Choroid plexus epithelial cell (primary cell): ENCODE measurements around the genes TARM1, FCAR, TNNT1 and DNAAF3.

DNA sequence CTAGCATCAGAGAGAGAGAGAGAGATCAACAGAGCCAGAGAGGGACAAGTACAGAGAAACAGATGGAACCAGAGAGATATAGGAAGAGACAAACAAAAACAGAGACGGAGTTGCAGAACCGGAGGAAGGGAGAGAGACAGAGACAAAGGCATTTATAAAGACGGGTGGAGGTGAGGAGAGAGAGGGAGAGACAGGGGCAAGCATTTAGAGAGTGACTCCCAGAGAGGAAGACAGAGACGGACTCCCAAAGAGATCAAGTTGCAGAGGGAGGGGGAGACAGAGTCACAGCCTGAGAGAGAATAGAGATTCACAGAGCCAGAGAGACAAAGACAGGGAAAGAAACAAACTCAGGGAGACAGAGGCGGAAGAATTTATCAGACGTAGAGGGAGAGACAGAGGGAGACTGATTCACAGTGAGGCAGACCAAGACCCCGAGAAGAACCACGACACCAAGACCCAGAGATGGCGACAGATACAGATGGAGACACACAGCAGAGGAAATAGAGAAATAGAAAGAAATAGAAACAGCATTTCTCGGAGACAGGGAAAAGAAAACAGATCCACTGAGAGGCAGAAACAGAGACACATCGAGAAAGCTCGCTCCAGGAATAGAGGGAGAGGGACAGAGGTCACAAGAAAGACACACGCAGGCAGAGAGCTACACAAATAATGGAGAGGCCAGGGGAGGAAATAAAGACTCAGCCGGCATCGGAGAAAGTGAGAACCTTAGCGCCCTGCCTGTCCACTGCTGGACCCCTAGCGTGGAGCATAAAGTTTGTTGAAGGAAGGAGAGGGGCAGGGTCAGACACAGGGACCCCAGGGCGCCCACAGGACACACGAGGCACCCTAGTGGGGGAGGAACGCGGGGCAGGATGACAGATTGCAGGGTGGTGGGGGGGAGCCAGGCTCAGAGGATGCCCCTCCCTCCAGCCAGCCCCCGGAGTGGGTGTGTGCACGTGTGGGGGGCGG, 589 bp upstream of the PRKCG start:
- RRBS, result 2% methylated on average over 3 of the region's 24 CpGs

DNA sequence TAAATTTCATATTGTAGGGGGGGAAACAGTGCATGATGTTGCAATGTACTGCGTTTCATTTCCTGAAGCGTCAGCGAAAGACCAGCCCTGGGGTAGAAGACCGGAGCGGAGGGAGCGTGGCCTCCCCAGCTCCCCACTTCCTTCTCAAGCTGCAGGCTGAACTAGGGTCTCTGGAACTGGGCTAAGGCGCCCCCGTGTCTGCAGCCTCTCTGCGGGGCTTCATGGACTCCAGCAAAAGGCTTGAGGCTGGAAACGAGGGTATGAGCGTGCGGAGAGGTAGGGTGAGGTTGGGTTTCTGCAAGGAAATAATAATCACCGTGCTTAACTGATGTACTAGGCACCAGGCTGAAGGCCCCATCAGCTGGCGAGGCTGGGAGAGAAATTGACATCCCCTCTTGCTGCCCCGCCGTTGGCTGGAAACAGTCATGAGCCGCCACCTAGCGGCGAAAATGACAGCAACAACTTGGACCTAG, 32.2 kb downstream of the CACNG6 start:
- RRBS, result no CpG with 5 or more reads among the region's 19 CpGs

- RRBS, result no CpG with 5 or more reads among the region's 4 CpGs
These were observed at the start of gene TARM1 for GRCh38 chr19:54081145-54081379. TSS of gene TARM1 (minus strand) at chr19:54081365.

DNA sequence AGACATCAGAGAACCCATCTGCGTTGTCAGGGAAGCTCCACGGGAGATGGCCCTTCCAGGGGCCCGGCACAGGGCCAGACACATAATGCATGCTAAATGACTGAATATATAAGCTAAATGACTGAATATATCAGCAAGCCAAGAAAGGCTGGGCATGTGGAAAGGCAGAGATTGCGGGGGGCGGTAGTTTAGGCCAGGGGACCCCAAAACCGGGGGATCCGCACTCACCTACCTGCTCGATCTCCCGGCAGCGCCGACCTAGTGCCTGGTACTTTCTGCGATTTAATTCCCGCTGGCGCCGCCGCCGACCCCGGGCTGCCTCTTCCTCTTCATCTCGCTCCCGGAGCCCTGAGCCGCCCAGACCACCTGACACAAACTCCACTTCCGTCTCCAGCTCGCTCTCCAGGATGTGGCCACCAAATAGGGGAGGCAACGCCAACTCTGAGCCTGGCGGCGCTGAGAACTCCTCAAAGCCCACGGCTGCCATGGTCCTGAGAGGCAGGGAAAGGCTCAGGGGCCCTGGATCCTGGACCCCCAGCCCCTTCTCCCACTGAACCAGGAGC, 1.2 kb downstream of the TFPT start:
- RRBS, result 46% methylated on average over 13 of the region's 27 CpGs

GRCh38 chr19:54139706-54140080, 2.1 kb downstream of the CNOT3 start:
- RRBS, result no CpG with 5 or more reads among the region's 5 CpGs

DNA sequence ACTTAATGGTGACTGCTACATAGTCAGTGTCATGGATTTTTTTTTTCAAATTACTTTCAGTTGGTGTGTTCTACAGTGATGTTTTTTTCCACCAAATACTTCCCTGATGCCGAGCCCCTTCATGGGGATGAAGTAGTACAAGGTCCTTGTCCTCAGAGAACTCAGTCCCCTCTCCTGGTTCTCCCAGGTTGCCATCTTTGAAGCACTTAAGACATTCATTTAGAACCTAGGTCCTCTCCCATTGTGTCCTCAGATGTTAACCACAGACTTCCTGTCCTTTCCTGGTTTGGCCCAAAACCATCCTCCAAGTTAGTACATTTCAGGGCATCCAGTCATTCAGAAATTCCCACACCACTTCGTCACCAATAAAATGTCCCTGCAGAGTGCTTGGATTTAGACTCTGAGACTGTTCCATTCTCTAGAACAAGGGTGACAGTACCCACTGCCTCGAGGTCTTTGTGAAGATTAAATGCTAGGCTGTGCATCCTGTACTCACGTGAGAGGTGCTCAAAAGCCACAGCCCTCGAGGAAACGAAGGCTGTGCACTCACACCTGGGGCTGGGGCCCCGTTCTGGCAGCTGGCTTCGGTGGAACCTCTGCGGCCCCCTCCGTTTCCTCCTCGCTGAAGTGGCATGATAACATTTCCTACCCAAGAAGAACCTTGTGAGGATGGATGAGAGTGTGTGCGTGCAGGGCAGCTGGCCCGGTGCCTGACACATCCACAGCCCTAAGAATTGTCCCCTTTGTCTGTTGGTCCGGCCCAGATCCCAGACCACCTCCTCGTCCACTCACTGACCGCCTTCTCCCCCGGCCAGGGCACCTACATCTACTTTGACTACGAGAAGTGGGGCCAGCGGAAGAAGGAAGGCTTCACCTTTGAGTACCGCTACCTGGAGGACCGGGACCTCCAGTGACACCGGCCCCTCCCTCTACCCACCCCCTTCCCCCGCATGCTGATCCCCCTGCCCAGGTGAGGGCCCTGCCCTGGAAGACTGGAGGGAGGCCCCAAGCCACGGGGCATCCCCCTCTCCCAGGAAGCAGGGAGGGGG, 4.7 kb downstream of the LENG1 start:
- RRBS, result 93% methylated on average over 6 of the region's 24 CpGs

DNA sequence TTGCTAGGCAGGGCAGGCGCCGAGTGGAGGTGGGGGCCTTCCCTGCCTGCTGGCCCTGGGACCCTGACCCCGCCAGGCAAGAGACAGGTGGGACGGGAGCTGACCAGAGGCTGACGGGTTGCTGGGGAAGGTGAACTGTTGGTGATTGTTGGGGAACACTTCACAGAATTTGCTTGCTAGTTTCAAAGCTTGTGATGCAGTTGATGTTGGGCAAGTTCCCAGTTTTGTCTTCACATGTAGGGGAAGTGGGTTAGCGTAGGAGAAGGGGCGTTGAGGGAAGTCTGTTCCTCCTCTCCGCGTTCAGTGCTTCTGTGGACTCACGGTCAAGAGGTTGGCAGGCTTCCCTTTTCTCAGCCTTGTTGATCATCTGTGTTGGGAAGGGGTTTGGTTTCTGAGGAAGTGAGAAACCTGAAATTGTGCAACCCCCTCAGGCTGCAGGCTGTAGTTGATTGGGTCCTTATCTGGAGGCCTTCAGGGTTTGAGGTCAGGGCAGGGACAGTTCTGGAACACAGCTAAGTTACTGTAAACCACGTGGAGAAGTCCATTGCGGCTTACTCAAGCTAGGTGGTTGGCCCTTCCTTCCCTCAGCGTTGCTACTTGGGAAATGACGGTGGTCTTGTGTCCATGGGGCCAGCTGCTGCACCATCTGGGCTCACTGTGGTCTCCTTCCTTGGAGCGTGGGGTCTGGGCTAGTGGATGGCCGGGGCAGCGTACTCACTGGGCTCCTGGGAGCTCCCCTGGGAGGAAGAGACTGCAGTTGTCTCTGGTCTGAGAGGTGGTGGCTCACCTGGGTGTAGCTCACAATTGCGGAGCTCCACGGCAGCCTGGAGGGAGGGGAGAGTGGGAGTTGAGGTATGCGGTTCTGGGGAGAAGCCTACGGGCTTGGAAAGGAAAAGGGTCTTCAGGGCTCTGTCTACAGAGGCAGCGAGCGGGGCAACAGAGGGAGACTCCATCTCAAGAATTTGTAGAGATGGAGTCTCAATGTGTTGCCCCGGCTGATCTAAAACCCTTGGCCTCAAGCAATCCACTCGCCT, 7.6 kb downstream of the RPS9 start:
- RRBS, result 75% methylated on average over 1 of the region's 25 CpGs

GRCh38 chr19:54254714-54255029, 2.4 kb downstream of the LILRB5 start:
- RRBS, result no CpG with 5 or more reads among the region's 8 CpGs

DNA sequence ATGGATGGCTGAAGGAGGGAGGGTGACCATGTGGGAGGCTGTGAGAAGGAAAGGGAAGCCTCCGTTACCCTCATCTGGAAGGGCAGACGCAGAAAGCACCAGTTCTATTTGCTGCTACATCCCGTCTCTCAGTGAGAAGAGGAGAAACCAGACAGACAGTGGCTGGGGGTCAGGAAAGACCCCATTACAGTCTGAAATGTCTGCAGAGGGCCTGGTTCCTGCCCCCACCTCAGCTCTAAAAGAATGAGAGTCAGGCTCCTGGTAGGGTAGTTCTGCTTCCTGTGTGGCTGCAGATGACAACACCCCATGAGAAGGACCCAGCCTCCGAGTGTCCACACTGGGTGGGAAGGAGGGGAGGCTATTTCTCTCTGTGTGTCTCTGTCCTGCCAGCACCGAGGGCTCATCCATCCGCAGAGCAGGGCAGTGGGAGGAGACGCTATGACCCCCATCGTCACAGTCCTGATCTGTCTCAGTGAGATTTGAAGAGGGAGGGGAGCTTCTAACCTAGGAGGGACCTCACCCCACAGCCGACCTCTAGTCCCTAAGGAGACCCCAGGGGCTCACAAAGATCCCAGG, 463 bp downstream of the LILRA1 start:
- RRBS, result no CpG with 5 or more reads among the region's 9 CpGs

GRCh38 chr19:54873918-54874753, at the start of gene FCAR:
TSS of gene FCAR (plus strand) at chr19:54874235.
- RRBS, result no CpG with 5 or more reads among the region's 10 CpGs

DNA sequence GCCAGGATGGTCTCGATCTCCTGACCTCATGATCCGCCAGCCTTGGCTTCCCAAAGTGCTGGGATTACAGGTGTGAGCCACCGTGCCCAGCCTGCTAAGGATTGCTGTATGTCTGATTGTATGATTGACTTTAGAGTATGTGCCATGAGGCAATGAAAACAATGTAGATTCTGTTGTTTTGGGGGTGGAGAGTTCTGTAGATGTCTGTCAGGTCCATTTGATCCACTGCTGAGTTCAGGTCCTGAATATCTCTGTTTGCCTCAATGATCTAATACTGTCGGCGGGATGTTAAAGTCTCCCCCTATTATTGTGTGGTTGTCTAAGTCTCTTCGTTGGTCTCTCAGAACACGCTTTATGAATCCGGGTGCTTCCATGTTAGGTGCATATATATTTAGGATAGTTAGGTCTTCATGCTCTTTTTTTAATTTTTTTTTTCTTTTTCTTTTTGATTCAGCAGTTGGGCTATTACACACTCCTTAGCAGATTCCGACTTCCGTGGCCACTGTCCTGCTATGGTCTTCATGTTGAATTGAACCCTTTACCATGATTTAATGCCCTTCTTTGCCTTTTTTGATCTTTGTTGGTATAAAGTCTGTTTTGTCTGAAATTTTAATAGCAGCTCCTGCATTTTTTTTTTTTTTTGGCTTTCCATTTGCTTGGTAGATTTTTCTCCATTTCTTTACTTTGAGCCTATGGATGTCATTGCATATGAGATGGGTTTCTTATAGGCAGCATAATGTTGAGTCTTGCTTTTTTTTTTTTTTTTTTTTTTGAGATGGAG, 4.3 kb downstream of the FCAR start:
- RRBS, result no CpG with 5 or more reads among the region's 10 CpGs

GRCh38 chr19:54892006-54892380, 14.0 kb upstream of the NCR1 start:
- RRBS, result no CpG with 5 or more reads among the region's 8 CpGs

GRCh38 chr19:55048120-55049036, 10.3 kb upstream of the GP6 start:
- RRBS, result 86% methylated on average over 2 of the region's 35 CpGs

DNA sequence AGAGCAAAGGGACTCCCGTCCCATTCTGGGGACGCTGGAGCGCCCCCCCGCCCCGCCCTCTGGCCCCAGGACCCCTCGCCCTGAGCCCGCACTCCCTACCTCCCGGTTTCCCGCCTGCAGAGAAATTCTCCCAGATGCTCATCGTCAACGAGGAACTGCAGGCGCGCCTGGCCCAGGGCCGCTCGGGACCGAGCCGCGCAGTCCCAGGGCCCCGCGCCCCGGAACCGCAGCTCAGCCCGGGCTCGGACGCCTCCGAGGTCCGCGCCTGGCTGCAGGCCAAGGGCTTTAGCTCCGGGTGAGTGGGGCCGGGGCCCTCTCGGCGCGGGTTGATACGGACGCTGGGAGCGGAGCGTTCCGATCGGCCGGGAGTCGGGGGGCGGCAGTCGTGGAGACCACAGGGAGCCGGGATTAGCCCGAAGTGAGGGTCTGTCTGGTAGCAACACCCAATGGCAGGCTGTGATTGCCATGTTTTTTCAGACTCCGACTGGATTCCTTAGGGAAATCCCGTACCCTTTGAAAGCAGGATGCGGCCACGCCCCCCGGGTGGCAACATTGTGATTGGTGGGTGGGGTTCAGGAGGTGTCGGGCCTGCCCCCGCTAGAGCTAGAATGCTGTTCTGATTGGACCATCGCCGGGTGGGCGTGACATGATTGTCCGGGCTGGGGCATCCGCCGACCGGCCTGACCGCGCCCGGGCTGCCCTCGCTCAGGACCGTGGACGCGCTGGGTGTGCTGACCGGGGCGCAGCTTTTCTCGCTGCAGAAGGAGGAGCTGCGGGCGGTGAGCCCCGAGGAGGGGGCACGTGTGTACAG, 11.1 kb downstream of the EPS8L1 start:
- RRBS, result 1% methylated on average over 32 of the region's 73 CpGs

DNA sequence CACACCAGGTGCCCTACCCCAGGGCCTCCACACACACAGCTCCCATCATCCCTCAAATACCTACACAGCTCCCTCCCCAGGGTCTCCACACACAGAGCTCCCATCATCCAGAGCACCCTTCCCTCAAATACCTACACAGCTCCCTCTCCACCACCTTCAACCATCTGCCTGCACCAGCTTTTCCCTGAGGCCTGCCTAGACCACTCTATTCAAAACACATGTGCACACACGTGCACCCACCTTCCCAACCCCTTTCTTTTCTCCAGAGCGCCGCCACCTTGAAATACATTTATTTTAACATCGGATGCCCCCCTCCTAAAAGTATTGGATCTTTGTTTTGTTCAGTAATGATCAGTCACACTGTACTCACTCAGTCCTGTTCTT, 14.0 kb downstream of the EPS8L1 start:
- RRBS, result no CpG with 5 or more reads among the region's 4 CpGs

DNA sequence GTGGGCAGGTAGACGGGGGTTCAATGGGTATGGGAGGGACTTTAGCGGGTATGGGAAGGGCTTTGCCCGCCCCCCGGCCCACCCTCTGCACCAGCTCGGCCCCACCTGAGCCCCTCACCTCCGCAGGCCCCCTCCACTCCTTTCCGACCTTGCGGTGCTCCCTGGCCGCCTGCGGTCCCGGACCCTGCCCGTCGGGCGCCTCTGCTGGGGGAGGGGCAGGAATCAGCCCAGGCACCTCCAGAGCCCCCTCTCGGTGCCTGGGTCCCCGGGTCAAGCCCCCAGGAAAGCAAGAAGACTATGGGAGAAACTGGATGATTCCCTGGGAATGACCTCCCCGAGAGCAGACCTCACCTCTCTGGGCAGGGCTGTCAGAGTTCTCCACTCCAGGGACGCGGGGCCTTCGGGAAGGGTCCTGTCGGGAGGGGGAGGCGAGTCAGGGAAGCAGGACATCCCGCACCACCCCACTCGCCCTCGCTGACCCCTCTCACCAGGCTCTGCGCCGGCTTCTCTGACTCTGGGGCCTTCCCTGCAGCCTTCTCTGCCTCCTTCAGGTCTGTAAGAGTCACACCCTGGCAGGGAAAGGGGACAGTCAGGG, 17.1 kb downstream of the EPS8L1 start:
- RRBS, result 75% methylated on average over 8 of the region's 27 CpGs

- RRBS, result 2% methylated on average over 10 of the region's 25 CpGs
These were observed 2.1 kb downstream of the TNNT1 start for GRCh38 chr19:55146789-55147406.

GRCh38 chr19:55147734-55148710, 984 bp downstream of the TNNT1 start:
- RRBS, result no CpG with 5 or more reads among the region's 15 CpGs

- RRBS, result no CpG with 5 or more reads among the region's 11 CpGs
These were observed at the start of gene TNNT1 for GRCh38 chr19:55148882-55149491. TSS of gene TNNT1 (minus strand) at chr19:55149206.

- RRBS, result no CpG with 5 or more reads among the region's 44 CpGs
These were observed at the start of gene DNAAF3 for GRCh38 chr19:55166405-55167409. TSS of gene DNAAF3 (minus strand) at chr19:55166613.